ENCODE measurements around a stretch of chr2.

DNA sequence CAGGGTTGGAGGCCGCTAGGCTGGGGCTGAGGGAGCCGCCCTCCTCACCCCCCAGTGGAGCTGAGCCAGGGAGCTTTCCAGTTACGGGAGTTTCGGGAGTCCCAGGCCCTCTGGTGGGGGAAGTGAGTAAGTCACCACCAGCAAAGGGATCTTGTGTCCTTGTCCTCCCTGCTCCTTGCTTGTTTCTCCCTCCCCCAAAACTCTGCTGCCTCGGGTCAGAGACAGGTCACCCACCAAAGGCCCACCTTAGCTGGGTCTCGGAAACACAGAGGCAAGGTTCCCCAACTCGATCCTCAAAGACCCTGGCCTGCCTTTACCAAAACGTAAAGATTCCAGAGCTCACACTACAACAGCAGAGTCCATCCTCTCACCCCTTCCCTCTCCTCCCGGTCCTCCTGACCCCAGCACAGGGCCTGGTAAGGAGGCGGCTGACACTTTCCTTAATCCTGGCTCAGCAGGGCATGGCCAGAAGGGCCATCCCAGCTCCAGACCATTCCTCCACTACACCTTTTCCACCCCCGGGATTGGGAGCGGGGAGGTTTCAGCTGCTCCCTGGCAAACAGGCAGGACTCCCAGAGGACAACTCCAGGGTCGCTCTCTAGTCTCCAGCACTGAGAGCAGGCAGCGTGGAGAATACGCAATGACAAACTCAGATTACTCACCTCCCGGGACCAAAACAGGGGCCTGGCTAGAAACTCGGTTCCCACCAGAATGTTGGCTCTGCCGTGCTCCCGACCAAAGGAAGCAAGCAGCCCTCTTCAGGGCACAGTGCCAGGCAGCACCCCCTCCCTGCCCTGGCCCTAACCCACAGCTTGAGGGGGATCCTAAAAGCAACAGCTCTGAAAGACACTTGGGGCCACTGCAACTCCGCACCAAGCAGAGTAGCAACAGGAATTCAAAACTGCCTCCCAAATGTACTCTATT, 60.8 kb upstream of the POMC start:
- RRBS, result no CpG with 5 or more reads among the region's 20 CpGs

- RRBS, result no CpG with 5 or more reads among the region's 17 CpGs
Measured at GRCh38 chr2:25273271-25273960, 68.3 kb downstream of the DNMT3A start.

GRCh38 chr2:25332372-25332947, 9.3 kb downstream of the DNMT3A start:
- RRBS, result no CpG with 5 or more reads among the region's 10 CpGs

- RRBS, result no CpG with 5 or more reads among the region's 9 CpGs
Measured at GRCh38 chr2:25592846-25593596, 80.4 kb downstream of the DTNB start.

DNA sequence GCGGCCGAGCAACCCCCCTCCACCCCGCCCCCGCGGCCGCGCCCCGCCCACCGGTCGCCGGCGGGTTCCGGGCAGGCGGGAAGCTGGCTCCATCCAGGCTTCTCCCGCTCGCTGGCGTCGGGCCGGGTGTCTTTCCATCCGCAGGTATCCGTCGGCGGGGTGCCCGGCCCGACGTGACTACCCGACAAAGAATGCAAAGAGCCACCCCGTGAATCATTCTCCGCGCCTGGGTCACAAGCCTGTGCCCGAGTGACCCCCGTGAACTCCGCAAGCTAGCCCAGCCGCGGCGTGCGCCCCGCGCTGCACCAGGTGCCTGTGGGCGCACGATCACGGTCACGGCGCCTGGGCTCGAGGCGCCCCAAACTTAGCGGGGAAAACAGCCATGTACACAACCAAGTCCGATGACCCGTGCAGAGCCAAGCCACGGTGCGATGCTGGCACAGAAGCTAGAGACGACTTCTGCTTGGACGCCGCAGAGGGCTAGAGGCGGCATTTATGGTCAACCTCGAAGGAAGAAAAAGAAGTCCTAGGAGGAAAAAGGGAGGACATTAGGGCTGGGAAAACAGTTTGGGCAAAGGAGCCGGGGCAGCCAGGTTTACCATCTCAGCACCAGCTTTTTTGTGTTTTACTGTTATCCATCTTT, 432 bp upstream of the DTNB start:
- RRBS, result under 1% methylated on average over 11 of the region's 57 CpGs

DNA sequence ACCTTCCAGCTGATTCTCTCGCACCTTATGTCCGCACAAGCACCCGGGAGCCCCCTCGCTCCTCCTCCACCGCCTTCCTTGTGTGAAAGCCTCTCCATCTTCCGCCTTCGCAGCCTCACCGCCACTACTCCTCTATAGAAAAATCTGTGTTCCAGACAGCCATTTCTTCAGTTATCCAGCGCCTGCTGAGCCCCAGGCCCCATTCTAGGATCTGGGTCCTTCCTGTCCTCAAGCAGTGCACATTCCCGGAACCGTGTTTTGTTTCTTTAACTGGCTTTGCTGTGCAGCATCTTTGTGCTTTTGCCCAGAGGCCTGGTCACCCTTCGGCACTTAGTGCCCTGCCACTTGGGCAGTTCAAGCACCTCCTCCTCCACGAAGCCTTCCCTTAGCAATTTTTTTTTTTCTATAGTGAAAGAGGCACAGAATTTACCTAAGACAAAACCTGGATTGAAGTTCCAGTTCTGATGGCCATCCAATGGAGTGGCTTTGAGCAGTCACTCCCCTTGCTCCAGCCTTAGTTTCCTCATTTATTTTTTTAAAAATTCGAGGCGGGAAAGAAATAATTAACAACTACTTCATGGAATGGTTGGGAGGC, 911 bp upstream of the KIF3C start:
- RRBS, result 61% methylated on average over 3 of the region's 15 CpGs

- RRBS, result no CpG with 5 or more reads among the region's 4 CpGs
Measured at GRCh38 chr2:26001765-26002359, 19.6 kb upstream of the KIF3C start.

- RRBS, result no CpG with 5 or more reads among the region's 14 CpGs
Measured at GRCh38 chr2:26012404-26013219, 21.3 kb upstream of the RAB10 start.

DNA sequence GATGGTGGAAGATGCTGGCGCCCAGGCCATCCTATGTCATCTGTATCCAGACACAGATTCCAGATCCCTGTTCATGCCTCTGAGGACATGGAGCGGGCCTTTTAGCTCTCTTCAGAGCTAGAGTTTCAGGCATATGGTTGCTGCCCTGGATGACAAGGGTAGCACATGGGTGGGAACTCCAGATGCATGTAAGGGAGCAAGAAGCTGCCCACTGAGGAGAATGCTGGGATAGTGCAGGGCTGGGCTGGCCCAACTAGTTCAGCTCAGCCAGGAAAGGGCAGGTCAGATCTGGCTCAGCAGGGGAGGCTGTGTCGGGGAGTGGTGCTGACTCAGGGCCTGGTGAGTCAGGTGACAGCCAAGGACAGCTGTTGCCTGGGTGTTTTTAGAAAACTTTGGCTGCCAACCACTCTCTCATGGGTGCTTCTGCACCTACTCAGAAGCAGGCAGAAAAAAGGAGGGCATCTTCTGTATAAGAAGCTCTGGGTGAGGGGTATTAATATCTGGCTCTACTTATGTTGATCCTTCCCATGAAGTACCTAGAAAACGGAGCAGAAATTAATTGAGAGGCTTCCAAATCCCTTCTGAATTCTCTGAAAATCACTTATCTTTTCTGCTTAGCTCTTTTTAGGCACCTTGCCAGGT, 15.8 kb upstream of the RAB10 start:
- RRBS, result no CpG with 5 or more reads among the region's 4 CpGs

DNA sequence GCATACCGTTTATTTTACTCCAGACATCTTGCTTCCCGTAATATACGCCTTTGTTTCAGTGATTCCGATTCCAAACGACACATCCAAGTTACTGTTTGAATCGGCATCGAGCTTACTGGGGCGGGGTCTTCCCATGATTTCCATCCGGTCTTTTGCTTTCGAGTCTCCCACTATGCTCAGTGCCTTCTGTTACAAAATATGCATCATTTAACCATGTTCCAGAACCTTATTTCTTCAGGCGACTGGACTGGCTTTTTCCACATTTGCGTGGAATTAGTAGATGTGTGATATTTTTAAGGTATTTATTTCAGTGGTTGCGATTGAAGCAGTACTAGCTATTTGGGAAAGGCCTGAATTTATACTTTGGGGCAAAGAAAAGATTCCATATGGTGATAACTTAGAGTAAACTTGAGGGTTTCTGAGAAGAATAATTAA, 908 bp downstream of the RAB10 start:
- RRBS, result no CpG with 5 or more reads among the region's 13 CpGs

GRCh38 chr2:26073188-26074272, 39.6 kb downstream of the RAB10 start:
- RRBS, result no CpG with 5 or more reads among the region's 5 CpGs

- RRBS, result no CpG with 5 or more reads among the region's 2 CpGs
Measured at GRCh38 chr2:26074891-26075246, 41.0 kb downstream of the RAB10 start.

DNA sequence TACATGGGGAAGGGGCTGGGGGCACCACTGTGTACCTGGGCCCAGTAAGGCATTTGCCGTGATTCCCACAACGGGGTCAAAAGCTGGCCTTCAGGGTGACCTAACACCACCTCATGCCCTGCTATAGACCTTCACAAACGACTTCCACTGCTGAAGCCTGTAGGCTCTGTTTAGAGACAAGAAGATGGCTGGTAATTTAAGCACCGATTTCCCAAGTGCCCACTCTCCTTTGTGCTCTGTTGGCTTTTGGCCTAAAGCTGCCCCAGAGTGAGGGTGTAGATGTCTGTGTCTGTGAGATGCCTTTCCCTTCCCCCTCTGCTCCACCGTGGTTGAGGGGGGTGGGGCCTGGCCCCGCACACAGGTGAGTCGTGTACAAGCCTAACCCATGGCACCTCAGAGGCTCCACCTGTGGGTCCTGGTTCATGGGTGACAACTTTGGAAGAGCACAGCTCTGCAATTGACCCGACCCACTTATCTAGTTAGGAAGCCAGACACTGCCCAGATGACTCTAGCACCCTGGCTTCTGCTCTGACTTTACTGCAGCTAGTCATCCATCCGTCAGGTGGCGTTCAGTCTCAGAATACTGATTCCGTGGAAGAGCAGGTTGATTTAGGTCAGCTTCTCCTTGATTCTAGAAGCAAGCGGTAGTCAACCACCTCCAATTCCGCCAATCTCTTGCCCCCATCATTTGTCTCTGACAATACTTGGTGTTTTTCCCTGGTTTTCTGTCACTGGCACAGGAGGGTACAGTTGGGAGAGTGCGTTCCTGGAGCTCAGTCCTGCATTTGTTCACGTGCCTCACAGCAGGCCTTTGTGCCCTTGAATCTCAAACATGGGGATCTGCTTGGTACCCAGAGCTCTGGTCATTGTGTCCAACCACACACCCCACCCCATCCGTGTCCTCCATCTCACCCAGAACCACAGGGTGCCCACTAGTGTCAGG, 15.9 kb downstream of the GAREM2 start:
- RRBS, result no CpG with 5 or more reads among the region's 16 CpGs

GRCh38 chr2:26292702-26292974, 47.9 kb downstream of the HADHB start:
- RRBS, result no CpG with 5 or more reads among the region's 5 CpGs

- RRBS, result no CpG with 5 or more reads among the region's 13 CpGs
Measured at GRCh38 chr2:26304977-26305616, 40.8 kb upstream of the SELENOI start.

- RRBS, result no CpG with 5 or more reads among the region's 11 CpGs
Measured at GRCh38 chr2:26311245-26311607, 34.7 kb upstream of the SELENOI start.

GRCh38 chr2:26605751-26606738, 35.1 kb downstream of the CIB4 start:
- RRBS, result no CpG with 5 or more reads among the region's 23 CpGs

DNA sequence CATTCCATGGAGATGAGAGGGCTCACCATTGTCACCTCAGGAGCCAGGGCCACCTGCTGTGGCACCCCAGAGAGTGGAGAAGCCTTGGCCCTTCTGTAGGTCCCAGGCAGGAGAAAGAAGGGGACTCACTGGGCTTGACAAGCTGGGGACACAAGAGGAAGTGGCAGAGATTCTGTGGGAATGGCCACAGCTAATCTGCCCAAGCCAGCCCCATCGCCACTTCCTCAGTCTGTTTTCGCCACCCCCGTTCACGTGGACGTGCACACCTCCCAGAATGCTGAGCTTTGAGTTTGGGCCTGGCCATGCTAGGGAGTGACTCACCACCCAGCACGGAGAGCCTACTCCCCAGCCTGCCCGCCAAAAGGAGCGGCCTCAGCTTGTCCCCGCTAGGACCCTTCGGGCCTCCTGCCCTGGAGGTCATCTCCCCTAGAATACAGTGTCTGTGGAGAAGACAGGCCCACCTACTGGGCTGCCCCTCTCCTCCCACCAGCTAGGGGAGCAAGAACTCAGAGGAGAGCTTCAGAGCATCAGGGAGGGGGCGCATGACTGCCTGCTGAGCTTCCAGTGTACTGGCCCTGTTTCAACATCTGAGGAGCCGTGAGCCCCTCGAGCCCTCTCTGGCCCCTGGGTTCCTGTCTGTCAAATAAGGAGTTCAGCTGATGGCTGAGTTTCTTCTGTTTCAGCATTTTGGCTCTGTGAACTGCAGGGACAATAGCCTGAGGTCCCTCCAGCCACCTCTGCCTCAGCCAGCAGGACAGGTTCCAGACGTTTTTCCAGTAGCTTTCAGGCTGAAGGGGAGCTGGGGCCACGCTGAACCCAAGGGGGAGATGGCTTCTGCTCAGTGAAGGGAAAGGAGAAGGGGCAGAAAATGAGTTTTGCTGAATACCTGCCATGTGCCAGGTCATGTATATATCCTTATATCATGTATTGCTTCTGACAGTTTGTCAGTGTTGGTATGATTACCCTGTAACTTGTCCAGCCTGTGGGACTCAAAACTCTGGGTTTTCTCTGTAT, 5.2 kb downstream of the SLC35F6 start:
- RRBS, result no CpG with 5 or more reads among the region's 15 CpGs

DNA sequence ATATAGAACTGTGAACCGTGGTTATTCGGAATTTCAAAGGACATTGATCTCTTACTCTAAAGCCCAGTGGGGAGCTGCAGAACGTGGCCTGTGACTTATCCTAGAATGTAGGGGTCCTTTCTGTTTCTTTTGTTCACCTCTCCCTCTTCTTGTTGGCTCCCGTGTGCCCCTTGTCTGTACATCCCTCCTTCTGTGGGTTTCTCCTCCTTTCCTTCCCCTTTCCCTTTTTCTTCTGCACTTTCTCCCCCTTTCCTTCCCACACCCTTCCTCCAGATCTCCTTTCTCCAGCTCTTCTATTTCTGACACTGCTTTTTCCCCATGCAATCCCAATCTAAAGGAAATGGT, 35.5 kb upstream of the MAPRE3 start:
- RRBS, result no CpG with 5 or more reads among the region's 4 CpGs

DNA sequence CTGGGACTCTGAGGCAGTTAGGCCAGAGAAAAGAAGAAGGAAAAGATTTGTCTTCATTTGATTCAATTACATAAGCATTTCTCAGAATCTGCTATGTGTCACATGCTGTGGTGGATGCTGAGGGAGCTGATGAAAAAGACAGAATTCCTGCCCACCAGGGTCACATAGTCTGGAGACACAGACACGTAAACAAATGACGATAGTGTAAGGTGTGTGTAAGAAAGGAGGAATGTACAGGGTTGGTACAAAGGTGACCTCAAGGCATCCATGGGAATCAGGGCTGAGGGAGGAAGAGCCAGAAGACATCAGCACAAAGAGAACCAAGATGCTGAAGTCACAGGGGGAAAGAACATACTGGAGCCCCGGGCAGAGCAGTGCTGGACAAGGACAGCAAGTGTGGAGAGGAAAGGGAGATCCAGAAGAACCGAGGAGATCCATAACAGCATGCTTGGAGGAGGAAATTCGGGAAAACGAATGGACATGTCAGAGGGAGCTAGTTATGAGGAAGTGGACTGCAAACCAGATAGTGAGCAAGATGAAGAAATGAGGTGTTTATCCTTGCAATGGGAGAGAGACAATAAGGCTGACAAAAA, 1.2 kb upstream of the MAPRE3 start:
- RRBS, result no CpG with 5 or more reads among the region's 6 CpGs

Measured in skeletal muscle cell (primary cell).